Skeletal muscle satellite cell (primary cell): ENCODE results near the genes PEAK3 and SLC39A3.

- CAGE, long polyA plus RNA: no peak
Measured at GRCh38 chr19:2228310-2229270, 7.5 kb downstream of the PLEKHJ1 start.

- CAGE, long polyA plus RNA: no peak
Measured at GRCh38 chr19:2236966-2237202, 260 bp downstream of the SF3A2 start.

DNA sequence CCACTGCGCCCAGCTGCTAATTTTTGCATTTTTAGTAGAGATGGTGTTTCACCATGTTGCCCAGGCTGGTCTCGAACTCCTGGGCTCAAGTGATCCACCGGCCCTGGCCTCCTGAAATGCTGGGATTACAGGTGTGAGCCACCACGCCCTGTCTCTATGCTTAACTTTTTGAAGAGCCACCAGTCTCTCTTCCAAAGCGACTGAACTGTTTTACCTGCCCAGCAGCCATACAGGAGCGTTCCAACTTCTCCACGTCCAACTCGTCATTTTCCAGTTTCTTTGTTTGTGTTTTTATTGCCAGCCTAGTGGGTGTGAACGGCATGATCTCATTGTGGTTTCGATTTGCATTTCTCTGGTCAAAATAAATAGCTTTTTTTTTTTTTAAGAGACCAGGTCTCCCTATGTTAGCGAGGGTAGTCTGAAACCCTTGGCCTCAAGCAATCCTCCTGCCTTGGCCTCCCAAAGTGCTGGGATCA lies 4.0 kb upstream of the JSRP1 start:
- CAGE, long polyA plus RNA: no peak

DNA sequence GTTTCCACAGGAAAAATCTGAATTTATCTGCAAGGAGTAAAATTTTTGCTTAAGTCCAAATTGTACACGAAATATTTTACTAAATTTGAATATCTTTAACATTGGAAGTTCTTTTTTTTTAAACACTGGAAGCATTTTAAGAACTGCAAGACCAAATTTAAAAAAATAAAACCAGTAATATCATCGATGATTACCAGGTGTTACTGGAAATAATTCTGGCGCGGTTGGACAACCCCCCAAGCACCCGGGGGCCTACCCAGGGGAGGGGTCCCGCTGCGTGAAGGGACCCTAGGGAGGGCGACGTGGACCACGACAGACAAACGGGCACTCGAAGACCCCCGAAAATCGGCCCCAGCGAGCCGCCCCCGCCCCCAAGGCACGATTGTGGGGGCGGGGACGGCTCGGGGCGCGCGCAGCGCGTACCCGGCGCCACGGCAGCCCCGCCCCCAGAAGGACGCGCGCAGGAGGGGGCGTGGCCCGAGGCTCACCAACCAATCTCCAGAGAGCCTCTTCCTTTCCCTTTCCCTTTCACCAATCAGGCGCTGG lies 12.7 kb upstream of the JSRP1 start:
- CAGE, long polyA plus RNA: no peak

GRCh38 chr19:2281757-2282513 lies at the start of gene PEAK3:
PEAK3 (minus strand) TSS chr19:2282175.
- CAGE, long polyA plus RNA: no peak

- CAGE, long polyA plus RNA: no peak
Measured at GRCh38 chr19:2289042-2290404, 7.5 kb upstream of the PEAK3 start.

GRCh38 chr19:2307823-2307980 lies 252 bp downstream of the LINGO3 start:
- CAGE, long polyA plus RNA: no peak

DNA sequence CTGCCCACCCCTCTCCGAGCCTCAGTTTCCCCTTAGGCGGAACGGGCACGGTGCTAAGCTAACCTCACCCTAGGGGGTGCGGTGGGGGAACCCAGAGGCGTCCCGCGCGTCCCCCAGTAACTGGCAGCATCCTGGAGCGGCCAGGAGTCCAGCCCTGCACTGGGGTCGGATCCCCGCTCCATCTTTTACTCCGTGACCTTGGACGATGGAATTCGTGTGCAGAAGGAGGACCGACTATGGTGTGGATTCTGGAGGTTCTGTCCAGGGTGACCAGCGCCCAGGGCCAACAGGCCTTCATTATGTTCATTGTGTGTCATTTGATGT lies 608 bp downstream of the SPPL2B start:
- CAGE, long polyA plus RNA: no peak

- CAGE, long polyA plus RNA: no peak
Measured at GRCh38 chr19:2387449-2388167, 27.5 kb downstream of the TMPRSS9 start.

DNA sequence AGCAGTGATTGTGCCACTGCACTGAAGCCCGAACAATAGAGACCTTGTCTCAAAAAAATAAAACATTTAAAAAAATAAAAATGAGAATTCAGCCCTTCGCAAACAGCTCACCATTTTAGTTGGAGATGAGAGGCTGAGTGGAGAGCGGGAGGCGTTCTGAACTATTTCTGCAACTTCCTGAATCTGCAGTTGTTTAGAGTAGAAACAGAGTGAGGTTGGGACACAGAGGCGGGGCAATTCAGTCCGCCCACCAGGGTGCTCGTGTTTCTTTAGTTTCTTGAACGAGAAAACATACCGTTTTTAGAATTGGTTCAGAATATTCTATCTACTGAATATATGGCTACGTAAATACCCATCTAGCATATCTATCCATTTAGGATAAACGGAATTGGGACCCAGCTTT lies 33.1 kb downstream of the TIMM13 start:
- CAGE, long polyA plus RNA: no peak

DNA sequence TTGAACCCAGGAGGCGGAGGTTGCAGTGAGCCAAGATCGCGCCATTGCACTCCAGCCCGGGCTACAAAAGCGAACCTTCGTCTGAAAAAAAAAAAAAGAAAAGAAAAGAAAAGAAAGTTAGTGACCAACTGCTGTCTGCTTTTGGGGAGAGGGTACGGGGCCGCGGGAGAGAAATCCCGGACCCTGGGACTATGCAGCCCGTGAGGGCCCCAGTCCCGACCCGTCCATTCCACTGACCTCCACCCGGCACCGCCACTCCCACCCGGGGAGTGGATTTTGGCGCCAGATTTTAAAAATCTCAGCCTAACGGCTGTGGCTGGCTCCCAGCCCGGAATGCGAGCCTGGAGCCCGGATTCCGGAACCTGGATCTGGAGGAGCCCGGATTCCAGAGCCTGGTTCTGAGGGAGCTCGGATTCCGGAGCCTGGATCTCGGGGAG lies 6.0 kb upstream of the LMNB2 start:
- CAGE, long polyA plus RNA: no peak

- CAGE, long polyA plus RNA: no peak
Measured at GRCh38 chr19:2494587-2495203, 18.8 kb downstream of the GADD45B start.

GRCh38 chr19:2542310-2543135 lies 66.6 kb downstream of the GADD45B start:
- CAGE, long polyA plus RNA: no peak

GRCh38 chr19:2610777-2611494 lies 91.6 kb downstream of the GNG7 start:
- CAGE, long polyA plus RNA: no peak

GRCh38 chr19:2665204-2665511 lies 37.3 kb downstream of the GNG7 start:
- CAGE, long polyA plus RNA: no peak

DNA sequence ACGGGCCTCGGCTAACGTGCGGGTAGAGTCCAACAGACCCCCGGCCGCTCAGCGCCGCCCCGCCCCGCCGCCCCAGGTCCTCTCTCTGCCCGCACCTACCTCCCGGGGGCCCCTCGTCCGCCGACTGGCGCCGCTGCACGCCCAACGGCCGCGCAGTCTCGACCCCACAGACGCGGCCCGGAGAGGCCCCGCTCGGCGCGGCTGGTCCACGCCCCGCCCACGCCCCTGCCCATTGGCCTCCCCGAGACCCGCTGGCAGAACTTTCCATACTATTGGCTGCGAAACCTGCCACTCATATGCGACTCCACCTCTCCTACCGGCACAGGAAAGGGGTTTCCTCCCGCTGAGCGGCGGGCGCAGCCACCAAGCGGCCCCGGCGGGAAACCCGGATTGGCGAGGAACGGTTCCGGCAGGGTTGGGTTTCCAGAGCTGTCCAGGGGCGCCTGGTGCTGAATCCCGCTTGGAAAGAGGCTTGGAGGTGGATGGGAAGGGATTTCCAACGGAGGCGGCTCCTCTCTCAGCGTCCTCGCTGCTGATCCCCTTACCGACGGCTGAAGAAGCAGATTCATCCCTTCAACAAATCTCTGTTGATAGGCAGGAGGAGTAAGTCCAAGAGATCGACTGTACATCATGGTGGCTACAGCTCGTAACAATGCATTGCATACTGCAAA lies at the start of gene SLC39A3:
Gene SLC39A3 (minus strand): TSS at position 172 of the 671 bp plus-strand sequence.
- CAGE, long polyA plus RNA: no peak

- CAGE, long polyA plus RNA: no peak
Measured at GRCh38 chr19:2757551-2758249, 17.9 kb upstream of the SLC39A3 start.

DNA sequence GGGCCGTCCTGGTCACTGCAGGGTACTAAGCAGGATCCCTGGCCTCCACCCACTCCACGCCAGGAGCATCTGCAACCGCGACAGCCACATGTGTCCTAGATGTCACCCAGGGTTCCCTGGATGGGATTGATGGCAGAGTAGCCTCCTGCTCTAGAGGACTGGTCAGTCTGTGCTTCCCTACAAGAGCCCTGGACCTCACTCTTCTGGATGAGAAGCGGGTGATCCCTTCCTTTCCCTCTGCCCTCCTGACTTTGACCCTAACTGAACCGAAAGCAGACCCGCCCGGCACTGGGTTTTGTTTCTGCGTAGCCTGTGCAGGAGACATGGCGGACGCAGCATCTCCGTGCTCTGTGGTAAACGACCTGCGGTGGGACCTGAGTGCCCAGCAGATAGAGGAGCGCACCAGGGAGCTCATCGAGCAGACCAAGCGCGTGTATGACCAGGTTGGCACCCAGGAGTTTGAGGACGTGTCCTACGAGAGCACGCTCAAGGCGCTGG lies 4.9 kb downstream of the THOP1 start:
- CAGE, long polyA plus RNA: no peak

- CAGE, long polyA plus RNA: no peak
Measured at GRCh38 chr19:2797155-2797684, 11.9 kb downstream of the THOP1 start.

DNA sequence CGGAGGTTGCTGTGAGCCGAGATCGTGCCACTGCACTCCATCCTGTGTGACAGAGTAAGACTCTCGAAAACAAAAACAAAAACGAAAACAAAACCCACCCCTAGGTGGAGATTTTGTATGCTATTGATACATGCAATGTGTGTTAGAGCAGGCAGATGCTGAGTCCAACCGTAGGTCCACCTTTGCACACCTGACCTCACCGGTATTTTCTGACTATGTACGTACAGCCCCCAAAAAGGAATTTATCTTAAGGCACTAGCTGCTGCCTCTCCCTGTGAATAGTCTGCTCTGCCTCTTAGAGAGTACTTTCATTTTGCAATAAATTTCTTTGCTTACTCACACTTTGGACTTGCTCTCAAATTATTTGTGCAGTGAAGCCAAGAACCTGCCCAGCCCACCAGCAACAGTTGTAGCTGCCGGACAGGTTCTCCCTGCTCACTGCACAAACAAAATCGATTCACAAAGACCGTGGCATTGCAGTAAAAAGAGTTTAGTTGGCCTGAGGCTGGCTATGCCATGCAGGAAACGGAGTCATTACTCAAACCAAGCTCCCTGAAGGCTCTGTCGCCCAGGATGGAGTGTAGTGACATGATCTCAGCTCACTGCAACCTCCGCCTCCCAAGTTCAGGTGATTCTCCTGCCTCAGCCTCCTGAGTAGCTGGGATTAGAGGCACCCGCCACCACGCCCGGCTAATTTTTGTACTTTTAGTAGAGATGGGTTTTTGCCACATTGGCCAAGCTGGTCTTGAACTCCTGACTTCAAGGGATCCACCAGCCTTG lies 8.3 kb upstream of the ZNF77 start:
- CAGE, long polyA plus RNA: no peak